T-cell (primary cell): ENCODE measurements around a stretch of chr5.

- PRO-cap, 7 experiments, result no peak in any of the 7 experiments
Measured at GRCh38 chr5:172585115-172585591, 55.9 kb upstream of the NEURL1B start.

DNA sequence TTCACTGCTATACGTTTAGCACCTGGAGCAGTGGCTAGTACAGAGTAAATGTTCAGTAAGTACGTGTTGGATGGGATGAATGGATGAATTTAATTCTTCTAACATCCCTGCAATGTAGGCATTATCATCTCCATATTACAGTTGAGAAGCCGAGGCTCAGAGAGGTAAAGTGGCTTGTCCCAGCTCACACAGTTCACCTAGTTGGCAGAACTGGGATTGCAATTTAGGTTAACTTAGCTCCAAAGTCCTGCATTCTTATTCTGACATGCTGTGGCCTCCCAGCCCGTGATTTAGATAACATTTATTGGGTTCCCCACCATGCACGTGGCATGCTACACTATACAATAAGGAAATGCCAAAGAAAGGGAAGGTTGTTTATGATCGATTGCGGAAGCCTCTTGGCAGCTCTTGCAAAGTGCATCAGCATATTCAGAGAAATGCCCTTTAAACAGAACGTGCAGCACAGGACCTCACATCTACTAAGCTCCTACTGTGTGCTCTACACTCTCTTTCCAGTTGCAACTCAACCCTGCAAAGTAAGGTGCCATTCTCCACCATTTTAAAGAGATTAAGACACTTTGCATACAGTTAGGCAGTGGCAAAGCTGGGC lies 3.2 kb downstream of the NEURL1B start:
- PRO-cap, 7 experiments, result no peak in any of the 7 experiments

- PRO-cap, 7 experiments, result no peak in any of the 7 experiments
Measured at GRCh38 chr5:172650425-172651048, 9.5 kb downstream of the NEURL1B start.

DNA sequence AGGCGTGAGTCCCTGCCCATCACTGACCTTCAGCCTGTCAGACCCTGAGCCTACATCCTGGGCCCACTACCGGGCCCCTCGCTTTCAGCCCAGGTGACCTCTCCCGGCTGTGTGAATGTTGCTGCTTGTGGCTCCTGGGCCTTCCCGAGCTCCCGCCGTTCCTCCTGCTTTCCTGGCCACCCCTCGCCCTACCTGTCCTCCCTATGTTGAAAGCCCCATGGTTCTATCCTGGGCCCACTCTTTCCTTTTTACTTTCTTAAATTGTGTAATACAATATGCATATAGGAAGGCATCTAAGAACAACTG lies 36.8 kb downstream of the NEURL1B start:
- PRO-cap, 7 experiments, result no peak in any of the 7 experiments

DNA sequence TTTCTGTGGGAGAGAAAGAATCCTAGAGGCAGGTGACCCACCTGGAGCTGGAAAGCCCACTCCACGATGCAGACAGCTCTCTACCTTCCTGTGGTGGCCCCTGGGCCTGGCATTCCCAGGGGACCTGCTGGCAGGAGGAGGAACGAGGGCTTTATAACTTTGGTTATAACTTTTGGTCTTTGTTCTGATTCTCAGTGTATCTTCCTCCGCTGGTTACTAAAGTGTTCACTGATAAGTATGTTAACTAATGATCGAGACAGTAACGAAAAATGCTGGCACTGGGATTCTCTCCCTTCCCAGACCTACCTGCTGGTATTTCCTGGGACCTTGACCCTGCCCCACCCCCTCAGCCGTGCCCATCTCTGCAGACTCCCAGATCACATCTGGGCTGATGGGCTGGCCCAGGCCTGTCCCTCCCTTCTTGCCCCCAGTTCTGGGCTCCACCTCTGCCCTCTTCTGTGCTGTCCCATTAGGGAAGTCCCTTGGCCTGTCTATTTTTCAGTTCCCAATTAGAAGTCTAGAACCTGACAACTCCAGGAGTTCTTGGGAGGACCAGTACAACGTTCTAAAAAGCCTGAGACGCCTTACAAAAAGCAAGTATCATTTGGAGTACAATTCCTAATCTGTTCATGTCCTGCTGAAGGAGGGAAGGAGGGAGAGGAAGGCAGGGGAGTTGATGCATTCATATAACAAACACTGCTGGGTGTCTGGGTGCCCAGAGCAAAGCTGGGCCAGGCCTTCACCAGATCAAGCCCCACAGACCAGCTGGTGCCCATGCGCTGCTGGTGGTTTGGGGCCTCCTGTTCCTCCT lies 46.9 kb downstream of the NEURL1B start:
- PRO-cap, 7 experiments, result no peak in any of the 7 experiments

- PRO-cap, 7 experiments, result no peak in any of the 7 experiments
Measured at GRCh38 chr5:172779799-172780274, 8.8 kb upstream of the DUSP1 start.

DNA sequence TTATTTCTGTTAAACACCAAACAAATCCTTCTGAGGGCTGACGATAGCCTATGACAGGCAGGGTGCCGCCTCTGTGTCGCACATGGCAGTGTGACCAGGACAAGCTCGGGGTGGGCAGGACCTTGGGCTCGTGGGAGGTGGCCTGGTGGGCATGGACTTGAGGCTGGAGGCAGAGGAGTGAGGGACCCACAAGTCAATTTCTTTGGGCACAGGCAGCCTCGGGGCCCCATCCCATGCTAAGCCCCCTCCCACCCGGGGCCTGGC lies 10.3 kb downstream of the ERGIC1 start:
- PRO-cap, 7 experiments, result no peak in any of the 7 experiments

DNA sequence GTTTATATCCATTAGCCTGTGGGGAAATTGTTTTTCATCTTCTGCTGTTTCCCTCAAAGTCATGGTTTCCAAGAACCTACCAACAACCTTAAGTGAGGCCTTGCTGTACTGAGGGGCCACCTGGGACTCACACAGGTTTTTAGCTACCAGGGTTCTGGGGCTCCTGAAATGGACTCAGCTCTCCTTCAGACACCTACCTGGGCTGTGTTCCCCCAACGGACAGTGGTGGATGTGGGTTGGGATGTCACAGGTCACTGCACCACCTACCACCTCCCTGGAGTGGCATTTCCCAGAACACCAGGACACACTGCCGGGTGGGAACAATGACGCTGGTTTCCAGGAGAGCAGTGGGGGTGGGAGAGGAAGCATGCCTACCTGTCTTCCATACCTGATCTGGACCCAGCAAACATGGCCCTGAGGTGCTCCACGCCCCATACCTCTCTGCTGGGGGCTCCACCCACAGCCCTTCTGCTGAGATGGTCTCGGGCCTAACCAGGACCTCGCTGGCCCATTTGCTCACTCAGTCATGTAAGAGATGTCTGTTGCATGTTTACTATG lies 20.9 kb downstream of the ERGIC1 start:
- PRO-cap, 7 experiments, result no peak in any of the 7 experiments

- PRO-cap, 7 experiments, result no peak in any of the 7 experiments
Measured at GRCh38 chr5:172881612-172882705, 47.9 kb downstream of the ERGIC1 start.

DNA sequence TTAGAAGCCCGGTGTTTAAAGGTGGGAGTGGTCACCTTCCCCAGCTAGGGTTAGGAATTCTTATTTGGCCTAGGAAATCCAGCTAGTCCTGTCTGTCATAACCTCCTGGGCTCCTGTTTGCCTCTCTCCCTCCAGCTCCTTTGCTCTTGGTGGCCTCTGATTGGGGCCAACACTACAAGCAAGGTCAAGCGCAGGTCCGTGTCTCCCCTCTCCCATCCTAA lies 53.3 kb upstream of the RPL26L1 start:
- PRO-cap, 7 experiments, result no peak in any of the 7 experiments

DNA sequence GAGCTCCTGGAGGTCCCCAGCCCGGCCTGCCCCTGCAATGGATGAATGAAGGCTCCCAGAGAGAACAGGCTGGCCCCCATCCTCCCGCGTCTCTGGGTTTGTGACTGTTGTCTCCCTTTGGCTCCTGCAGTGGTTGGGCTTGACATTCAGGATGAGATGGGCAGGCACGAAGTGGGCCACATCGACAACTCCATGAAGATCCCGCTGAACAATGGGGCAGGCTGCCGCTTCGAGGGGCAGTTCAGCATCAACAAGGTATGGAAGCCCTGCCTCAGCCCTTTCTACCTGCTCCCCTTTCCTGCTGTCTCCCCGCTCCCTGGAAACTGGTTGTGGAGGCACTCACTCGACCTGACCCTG lies 44.7 kb upstream of the RPL26L1 start:
- PRO-cap, 7 experiments, result no peak in any of the 7 experiments

DNA sequence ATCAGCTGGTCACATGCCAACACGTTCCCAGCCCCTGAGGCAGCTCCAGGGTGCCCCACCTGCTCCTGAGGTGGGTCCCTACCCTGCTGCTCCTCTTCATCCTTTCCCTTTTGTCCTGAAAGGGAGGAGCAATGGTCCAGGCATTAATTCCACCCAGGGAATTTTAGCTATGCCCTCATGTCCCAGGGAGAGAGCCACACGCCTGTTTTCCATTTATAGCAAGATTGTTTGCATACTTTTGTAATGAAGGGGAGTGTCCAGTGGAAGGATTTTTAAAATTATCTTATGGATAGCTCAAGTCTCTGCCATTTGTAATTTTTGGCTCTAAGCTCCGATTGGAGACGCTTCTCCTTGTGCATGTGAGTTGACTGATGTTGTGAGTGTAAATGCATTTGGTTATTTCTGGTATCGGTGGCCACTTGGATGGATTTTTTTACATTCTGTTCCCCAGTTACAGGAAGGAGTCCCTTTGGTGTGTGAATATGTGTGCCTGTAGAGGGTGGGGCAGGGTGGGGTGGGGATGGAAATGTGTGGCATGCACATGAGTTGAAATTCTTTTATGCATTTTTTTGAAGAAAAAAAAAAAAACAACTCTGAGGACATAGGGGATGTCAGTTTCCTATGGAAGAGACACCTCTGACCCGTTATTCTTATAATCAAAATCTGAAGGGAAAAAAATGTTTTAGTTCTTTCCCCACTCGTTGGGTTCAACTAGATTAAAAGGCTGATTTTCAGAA lies 7.1 kb upstream of the RPL26L1 start:
- PRO-cap, 7 experiments, result no peak in any of the 7 experiments

DNA sequence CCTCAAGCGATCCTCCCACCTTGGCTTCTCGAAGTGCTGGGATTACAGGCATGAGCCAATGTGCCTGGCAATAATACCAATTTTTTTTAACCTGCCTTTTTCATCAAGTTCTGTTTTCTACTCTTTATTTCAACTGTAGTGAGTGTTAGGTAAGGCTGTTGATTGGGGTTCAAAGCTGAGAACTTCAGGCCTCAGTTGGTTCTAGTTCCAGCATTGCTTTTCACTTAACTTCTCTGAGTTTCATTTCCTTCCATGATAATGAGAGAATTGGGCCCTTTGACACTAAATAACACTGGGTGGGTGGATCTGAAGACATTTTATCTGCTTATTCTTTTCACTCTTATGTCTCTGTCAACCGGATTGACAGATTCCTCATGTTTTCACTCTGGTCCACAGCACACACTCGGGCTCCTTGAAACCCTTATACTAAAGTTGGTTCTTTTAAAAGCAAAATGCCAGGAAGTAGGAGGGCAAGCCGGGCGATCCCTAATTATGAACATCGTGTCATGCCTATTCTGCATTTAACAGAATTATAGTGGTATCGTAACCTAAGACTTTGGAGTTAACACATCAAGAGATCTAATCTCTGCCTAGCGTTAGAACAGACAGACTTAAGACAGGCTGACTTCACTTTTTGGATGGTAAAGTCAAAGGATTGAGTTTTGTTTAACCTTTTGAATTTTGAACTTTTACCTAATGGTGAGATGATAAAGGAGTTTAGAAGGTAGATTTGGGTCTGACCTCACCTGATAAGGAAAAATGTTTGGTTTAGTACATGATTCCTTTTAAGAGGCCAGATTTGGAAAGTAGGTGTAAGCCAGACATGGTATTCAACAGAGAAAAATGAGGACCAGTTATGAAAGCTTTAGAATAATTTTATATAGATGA lies 28.2 kb upstream of the CREBRF start:
- PRO-cap, 7 experiments, result no peak in any of the 7 experiments

DNA sequence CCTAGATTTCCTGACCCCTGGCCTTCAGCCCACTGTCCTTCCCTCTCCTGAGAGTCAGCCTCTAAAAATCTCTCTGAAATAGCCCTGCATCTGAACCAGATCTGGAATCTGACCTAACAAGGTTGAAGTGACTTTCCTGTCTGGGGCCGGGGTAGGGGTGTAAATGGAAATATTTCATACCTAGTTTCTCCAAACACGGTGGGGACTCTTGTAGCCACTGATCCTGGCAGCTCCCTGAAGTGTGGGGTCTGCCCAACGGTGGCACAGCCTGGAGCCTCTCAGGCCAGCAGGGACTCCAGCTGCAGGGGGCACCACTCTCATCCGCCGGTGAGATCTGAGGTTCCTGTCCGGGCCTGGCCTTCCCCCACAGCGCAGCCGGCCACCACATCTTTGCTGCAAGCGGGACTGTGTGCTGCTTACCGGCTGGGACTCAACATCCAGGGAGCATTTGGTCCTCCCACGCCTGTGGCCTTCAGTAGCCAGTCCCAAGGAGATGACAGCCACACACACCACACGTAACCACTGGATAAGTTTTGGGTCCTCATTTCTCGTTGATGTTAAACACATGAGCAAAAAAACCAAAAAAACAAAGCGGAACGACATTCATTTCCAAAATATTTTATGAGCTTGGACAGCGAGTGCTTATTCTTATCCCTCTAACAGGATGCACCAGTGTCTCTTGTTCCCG lies 7.7 kb upstream of the NKX2-5 start:
- PRO-cap, 7 experiments, result no peak in any of the 7 experiments

DNA sequence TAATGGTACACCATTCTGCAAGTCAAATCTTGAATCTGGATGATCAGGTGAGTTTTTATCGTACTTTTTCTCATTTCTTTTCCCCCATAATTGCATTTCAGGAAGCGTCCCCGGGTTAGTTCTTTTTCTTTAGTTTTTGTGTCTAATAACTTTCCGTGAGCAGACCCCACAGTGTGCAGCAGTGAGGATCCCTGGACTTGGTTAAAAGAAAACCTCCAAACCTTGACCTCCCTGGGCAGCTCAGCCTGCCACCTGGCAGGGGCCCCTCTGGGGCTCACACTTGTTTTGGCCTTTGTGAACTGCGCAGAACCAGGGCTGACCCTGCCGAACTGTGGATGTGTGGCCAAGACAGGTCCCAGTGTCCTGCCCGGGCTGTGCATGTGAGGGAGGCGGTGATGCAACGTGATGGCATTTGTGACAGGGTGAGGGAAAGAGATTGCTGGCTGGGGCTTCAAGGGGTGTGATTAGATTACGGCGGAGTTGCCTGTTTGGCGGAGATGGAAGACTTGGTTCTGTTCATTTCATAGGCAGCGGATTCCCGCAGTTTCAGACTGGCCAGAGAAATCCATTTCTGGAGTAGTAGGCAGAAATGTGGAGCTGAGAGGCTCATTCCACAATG lies 30.3 kb upstream of the NKX2-5 start:
- PRO-cap, 7 experiments, result no peak in any of the 7 experiments

DNA sequence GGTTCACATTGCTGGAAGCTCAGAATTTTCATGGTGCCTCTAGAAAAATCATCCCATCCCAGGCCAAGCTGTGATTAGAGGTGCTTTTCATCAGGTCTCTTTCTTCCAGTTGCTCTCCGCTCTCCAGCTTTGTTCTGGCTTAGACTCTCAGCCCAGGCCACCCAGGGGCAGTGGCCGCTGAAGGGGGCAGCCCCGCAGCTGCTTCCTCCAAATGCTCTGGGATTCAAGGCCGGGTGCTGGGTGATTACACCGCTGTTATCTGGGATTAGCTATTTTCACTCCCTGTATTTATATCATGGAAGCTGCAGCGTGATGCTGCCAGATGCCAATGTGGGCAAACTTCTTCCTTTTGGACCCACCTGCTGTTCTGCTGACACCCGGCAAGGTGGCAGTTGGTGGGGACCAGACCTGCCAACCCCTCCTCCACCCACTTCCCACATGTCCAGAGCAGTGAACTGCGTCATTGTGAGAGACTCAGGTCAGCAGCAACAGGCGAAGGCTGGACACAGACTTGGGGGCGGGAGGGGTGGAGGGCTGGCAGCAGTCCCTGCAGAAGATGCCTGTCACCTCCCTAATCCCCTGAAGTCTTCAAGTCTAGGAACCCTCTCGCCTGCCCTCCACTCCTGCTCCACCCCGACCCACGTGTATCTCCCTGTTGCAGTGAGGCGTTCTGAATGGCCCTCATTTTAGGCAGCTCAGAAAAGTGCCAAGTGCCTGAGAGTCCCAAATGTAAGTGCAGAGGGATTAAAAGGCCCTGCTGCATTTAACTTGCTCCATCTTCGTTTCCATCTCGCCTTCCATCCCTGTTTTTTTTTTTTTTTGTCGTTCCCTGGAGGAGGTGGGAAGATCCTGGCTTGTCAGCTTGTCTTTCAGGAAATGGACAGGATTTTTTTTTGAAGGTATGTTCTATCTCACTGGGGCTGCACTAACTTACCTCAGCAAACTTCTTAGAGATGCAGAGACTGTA lies 34.0 kb upstream of the NKX2-5 start:
- PRO-cap, 7 experiments, result no peak in any of the 7 experiments

GRCh38 chr5:173302290-173302985 lies 25.8 kb downstream of the STC2 start:
- PRO-cap, 7 experiments, result no peak in any of the 7 experiments

- PRO-cap, 7 experiments, result no peak in any of the 7 experiments
Measured at GRCh38 chr5:173315287-173316546, 12.5 kb downstream of the STC2 start.

- PRO-cap, 7 experiments, result no peak in any of the 7 experiments
Measured at GRCh38 chr5:173318648-173319292, 9.4 kb downstream of the STC2 start.

DNA sequence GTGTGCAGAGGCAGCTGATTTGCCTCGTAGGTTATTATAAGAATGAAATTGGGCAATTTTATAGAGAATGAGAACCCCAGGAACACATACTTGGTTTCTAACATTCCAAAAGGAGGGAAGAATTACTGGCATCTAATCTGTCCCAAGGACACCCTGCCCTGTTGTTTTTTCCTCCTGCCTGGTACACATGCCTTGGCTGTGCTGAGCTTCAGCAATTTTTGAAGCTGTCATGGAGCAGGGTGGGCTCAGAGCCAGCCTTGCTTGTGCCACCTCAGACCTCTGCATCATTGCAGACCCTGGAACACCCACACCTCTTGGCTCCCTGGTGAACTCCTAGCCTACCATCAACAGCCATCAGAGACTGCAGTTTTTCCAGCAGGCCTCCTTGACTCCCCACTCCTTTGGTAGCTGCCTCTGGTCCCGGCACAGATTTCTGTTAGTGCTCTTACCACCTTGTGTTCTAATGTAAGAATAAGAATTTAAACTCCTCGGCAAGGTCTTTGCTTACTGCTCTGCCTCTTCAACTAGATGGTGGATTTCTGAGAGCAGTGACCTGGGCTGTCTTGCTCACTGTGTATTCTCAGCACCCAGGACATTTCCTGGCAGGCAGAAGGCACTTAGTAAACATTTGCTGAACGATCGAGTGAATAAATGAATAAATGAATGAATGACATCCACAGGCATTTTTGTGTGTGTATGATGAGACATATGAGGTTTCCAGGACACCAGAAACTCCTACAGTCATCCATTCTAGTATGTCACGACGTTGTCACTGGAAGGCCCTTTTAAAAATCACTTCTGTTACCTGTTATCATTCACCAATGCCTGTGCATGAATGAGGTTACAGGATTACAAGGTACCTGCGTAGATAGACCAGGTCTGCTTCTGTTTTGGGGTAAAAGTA lies 143.3 kb downstream of the BOD1 start:
- PRO-cap, 7 experiments, result no peak in any of the 7 experiments